Right lobe of liver (tissue), 4 donors: ENCODE measurements around the genes MDFI and PRPH2.

GRCh38 chr6:41318435-41319235 is 16.8 kb upstream of the NCR2 start:
- PRO-cap, 4 experiments: no peak in any of the 4 experiments
- RAMPAGE, long total RNA, 2 experiments: no peak in any of the 2 experiments

GRCh38 chr6:41320383-41320899 is 15.0 kb upstream of the NCR2 start:
- PRO-cap, 4 experiments: no peak in any of the 4 experiments
- RAMPAGE, long total RNA, 2 experiments: no peak in any of the 2 experiments

DNA sequence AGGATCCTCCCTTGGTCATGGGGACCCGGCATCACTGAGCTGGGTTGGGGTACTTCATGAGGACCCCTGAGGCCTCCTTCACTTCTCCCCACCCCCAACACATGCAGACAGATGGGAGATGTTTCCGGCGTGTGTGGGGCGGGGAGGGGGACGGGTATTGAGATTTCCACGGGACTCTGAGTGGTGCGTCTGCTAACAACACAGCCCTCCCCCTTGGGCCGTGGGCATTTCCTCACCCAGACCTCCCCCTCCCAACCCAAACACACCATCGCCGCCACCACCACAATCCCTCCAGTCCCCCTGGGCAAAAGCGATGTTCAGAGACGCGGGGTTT is 911 bp upstream of the FOXP4 start:
- PRO-cap, 4 experiments: no peak in any of the 4 experiments
- RAMPAGE, long total RNA, 2 experiments: no peak in any of the 2 experiments

- PRO-cap, 4 experiments: peak in 2 of 4 experiments; most common plus-strand start chr6:41546978 (in 1); most common minus-strand start chr6:41546942 (in 1)
- RAMPAGE, long total RNA, 2 experiments: no peak in any of the 2 experiments
Measured at GRCh38 chr6:41546871-41547217, 663 bp downstream of the FOXP4 start.

- PRO-cap, 4 experiments: peak in 1 of 4 experiments; most common plus-strand start chr6:41600643 (in 1)
- RAMPAGE, long total RNA, 2 experiments: no peak in any of the 2 experiments
Measured at GRCh38 chr6:41600484-41600940, 37.8 kb upstream of the MDFI start.

GRCh38 chr6:41638069-41638942 is at the start of gene MDFI:
TSS of gene MDFI (plus strand) at chr6:41638468.
- PRO-cap, 4 experiments: peak in 2 of 4 experiments; most common plus-strand start chr6:41638443 (in 1); most common minus-strand start chr6:41638304 (in 1)
- RAMPAGE, long total RNA, 2 experiments: no peak in any of the 2 experiments

GRCh38 chr6:41736076-41736452 is 656 bp upstream of the TFEB start:
- PRO-cap, 4 experiments: no peak in any of the 4 experiments
- RAMPAGE, long total RNA, 2 experiments: no peak in any of the 2 experiments

DNA sequence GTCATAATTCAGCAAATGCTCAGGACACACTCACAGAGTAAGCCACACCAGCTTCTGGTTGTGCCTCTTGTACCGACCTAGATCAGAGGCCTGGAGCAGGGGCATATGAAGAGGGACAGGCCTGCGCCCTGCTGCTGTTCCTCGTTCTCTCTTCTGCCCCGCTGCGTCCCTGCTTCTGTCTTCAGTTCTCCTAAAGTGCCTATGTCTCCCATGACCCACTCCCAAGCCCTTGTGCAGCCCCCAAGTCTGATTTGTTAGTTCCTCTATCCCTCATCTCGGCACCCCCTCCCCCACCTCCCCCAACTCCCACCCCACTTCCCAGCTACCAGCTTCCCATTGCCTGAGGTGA is 1.0 kb upstream of the PGC start:
- PRO-cap, 4 experiments: no peak in any of the 4 experiments
- RAMPAGE, long total RNA, 2 experiments: no peak in any of the 2 experiments

- PRO-cap, 4 experiments: peak in 1 of 4 experiments; most common plus-strand start chr6:42104601 (in 1); most common minus-strand start chr6:42104110 (in 1)
- RAMPAGE, long total RNA, 2 experiments: no peak in any of the 2 experiments
Measured at GRCh38 chr6:42103935-42105255, 38.0 kb downstream of the C6orf132 start.

- PRO-cap, 4 experiments: no peak in any of the 4 experiments
- RAMPAGE, long total RNA, 2 experiments: no peak in any of the 2 experiments
Measured at GRCh38 chr6:42136486-42137257, 5.7 kb downstream of the C6orf132 start.

DNA sequence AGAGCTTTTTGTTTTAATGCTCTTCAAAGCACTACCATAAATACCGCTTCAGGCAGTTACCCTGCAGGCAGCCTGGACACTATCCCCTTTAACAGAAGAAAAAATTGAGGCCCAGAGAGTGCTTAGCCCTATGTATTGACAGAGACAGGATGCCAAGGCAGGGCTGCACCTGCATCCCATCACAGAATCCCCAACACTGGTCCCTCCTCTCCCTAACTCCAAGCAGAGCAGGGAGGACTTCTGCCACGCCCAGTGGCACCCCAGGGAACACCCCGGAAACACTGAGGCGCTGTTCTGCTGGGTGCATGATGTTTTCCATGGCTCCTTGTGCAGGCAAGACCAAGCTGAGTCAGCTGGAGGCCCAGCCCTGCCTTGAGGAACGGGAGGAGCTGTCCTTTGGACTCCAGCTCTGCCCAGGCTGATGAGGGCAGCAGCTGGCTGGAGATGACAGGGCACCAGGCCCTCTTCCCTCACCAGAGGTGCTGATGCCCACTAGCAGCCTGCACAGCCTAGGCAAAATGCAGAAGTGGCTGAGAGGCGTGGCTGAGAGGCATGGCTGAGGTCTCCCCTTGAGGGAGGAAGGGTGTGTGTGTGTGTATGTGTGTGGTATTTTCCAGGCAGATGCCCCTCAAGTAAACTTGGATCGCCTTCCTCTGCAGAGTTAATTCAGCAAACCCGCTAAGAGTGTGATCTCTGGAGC is 2.5 kb downstream of the C6orf132 start:
- PRO-cap, 4 experiments: no peak in any of the 4 experiments
- RAMPAGE, long total RNA, 2 experiments: no peak in any of the 2 experiments

DNA sequence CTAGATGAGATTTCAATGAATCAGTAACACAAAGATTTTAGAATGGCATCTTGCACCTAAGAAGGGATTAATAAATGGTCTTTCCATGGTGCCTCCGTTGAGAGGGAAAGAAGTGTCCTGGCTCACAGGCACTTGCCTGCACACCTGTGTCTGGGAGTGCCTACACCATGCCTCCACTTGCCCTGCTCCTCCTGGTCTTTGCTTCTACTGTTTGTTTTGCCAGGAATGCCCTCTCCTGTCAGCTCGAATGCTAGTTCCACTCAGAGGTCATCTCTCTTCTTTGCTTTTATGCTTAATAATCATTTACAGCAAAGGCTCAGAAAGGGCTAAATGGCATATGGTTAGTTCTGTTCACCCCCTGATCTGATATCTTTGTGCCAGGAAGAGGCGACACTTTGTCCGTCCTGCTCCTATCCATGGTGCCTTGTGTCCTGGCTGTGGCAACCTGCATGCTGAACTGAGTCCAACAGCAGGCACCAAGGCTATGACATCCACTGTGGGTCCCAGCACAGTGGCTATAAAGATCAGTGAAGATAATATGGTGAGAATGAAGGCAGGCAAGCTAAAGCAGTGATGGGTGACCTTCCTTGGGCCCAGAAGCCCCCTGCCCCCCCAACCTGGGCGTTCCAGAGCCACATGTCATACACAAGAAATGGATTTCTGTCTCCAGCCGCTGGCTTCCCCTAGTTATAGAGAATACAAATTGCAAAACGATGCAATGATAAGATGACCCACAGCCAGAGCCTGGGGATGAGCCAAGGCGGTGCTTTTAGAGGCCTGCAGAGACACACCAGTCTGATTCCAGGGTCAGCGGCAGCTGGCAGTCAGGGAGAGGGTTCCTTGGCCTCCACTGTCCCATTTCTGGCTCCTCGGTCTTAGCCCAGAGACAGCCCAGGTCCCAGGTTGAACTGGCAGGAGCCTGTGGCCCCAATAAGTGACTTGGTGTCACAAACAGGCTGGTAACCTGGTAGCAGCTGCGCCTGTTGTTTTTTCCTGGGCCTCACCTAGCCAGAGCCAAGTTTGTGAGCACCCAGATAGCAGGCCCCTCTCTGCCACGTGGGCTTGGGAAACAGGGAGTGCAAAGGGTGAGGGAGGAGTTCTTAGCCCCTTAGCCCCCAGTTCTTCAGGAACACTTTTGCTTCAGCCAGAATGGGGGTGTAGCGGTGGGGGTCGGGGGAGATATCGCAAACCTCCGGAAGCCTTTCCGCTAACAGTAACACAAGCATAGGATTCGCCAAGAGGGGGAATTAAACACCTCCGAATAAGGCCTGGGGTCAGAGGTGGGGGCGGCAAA is 1.2 kb downstream of the C6orf132 start:
- PRO-cap, 4 experiments: no peak in any of the 4 experiments
- RAMPAGE, long total RNA, 2 experiments: no peak in any of the 2 experiments

- PRO-cap, 4 experiments: peak in 1 of 4 experiments; most common minus-strand start chr6:42249420 (in 1)
- RAMPAGE, long total RNA, 2 experiments: no peak in any of the 2 experiments
Measured at GRCh38 chr6:42249317-42249605, 31.6 kb upstream of the MRPS10 start.

- PRO-cap, 4 experiments: no peak in any of the 4 experiments
- RAMPAGE, long total RNA, 2 experiments: no peak in any of the 2 experiments
Measured at GRCh38 chr6:42321955-42322526, 104.4 kb upstream of the MRPS10 start.

DNA sequence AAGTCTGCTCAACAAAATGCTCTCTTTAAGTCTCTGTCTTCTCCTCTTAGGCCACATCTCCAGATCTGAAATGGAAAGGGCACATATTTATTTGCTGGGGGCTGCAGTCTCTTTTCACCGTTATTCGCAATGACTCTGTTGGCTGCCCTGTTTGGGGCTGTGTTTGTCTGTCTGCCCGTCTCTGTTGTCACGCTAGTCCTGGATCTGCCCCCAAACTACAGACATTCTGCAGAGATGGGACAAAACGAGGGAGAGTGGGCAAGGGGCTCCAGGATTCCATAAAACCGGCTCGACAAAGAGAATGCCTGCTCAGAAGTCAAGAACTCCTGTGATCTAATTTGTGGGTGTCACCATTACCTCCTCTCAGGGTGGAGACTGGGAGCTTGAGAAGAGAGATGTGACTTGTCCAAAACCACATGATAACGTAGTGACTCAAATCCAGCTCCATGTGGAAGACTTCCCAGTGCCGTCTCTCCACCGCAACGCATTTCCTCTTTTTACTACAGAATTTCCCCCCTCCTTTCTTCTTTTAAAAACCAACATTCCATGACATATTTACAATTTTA is 44.4 kb downstream of the TRERF1 start:
- PRO-cap, 4 experiments: no peak in any of the 4 experiments
- RAMPAGE, long total RNA, 2 experiments: no peak in any of the 2 experiments

DNA sequence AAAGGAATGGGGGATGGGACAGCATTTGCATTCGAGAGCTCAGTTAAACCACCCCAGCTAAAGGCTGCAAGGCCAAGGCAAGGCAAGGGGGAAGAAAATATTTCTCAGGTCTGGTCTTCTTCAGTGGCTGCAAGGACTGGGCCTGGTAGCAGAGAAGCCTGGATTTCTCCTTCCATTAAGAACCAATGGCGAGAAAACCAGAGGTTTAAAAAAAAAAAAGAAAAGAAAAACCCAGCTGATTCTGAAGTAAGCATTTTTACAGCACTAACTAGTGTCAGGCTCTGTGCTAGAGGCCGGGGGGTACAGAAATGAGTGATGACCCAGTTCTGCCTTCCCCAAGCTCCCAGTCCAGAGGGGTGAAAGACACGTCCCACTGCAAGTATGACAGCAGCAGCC is 10.3 kb downstream of the TRERF1 start:
- PRO-cap, 4 experiments: no peak in any of the 4 experiments
- RAMPAGE, long total RNA, 2 experiments: no peak in any of the 2 experiments

DNA sequence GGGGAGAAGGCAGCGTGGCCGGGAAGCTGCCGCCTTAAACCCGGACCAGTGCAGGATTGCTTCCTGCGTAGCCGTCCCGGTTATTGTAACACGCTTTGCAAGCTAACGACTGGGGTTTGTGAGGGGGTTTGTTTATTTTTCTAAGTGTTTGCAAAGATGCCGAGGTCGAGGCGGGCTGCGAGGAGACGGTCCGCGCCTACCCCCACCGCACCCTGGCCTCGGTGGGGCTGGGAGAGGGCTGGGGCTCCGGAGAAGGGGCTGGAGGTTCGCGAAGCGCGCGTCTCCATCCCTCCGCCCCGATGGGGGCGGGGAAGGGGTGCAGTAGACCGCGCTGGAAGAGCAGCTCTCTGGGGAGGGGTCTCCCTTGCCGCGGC is 926 bp upstream of the TRERF1 start:
- PRO-cap, 4 experiments: peak in 2 of 4 experiments; most common plus-strand start position 286 of the sequence (in 2); most common minus-strand start position 214 of the sequence (in 2)
- RAMPAGE, long total RNA, 2 experiments: no peak in any of the 2 experiments

GRCh38 chr6:42555813-42556025 is 8.1 kb upstream of the UBR2 start:
- PRO-cap, 4 experiments: no peak in any of the 4 experiments
- RAMPAGE, long total RNA, 2 experiments: no peak in any of the 2 experiments

- PRO-cap, 4 experiments: no peak in any of the 4 experiments
- RAMPAGE, long total RNA, 2 experiments: no peak in any of the 2 experiments
Measured at GRCh38 chr6:42722400-42722844, at the start of gene PRPH2. TSS of gene PRPH2 (minus strand) at chr6:42722597.

DNA sequence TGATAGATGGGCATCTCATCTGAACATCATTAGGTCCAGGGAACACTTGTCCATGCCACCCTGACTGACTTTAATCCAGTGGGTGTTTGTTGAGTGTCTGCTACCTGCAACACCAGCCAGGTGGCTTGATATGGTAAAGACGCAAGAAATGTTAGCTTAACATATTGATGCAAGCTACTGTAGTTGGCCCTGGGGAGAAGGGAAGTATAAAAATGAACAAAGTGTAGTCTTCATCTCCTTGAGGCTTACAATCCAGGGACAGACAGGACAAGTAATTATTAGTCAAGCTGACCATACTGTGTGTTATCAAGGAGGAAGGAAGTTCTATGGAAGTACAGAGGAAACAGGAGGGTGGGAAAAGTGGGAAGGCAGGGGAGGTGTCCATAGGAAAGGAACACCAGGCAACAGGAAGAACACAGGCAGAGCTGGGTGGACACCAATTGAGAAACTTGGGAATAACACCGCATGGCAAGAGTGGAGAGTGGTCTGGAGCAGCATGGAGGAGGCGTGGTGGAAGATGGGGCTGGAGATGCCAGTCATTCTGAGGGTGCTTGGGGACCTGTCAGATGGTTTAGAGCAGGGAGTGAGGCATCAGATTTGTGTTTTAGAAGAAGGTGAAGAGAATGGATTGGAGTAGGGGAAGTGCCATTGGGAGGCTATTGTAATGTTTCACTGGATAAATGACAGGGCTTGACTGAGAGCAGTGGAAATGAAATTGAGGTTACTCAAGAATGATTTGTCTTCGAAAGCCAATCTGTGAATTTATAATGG is 14.2 kb upstream of the BICRAL start:
- PRO-cap, 4 experiments: no peak in any of the 4 experiments
- RAMPAGE, long total RNA, 2 experiments: no peak in any of the 2 experiments